ENCODE measurements around the genes DHX34 and KPTN.

DNA sequence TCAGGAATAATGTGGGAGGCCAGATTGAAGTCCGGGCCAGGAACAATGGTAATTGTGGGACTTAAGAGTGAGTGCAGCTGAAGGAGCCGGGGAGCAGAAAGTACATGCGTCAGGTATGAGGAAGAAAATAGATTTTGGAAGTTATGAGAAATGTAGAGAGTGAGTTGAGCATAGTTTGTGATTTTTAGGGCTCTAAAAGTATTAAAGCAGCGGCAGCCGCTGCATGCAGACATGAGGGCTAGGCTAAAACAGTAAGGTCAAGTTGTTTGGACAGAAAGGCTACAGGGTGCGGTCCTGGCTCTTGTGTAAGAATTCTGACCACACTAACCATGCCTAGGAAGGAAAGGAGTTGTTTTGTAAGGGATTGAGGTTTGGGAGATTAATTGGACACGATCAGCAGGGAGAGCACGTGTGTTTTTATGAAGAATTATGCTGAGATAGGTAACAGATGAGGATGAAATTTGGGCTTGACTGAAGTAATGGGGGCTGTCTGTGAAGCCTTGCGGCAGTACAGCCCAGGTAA lies 3.3 kb upstream of the TMEM160 start:
- RRBS, result no CpG with 5 or more reads among the region's 9 CpGs
CAGE:
- cytosol, long polyA plus RNA, result no peak
- long polyA plus RNA, result no peak
- nucleus, long polyA plus RNA, result no peak

DNA sequence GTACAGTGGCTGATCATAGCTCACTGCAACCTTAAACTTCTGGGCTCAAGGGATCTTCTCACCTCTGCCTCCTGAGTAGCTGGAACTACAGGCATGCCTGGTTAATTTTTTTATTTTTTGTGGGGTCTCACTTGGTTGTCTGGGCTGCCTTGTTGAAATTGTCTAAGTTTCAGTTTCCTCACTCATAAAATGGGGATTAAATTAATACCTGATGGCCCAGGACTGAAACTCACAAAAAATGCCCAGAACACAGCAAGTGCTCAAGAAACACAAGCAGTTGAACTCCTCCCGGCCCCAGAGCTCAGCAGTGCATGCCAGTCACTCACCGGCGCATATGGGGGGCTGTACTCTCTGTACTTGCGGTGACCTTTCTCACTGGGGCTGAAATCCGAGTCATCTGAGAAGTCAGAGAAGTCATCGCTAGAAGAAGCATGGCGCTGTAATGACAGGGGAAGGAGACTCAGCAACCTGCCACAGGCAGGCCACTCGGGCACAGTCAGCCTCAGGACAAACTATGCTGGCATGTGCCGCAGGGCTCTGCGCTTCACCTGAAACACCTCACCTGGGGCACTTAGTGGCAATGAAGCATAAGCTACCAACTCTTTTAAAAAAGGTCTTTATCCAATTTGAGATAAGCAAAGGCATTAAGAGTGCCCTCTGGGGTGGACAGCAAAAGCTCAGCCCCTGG lies 19.8 kb downstream of the ZC3H4 start:
- RRBS, result no CpG with 5 or more reads among the region's 10 CpGs
CAGE:
- cytosol, long polyA plus RNA, result no peak
- long polyA plus RNA, result no peak
- nucleus, long polyA plus RNA, result no peak

- RRBS, result no CpG with 5 or more reads among the region's 8 CpGs
CAGE:
- cytosol, long polyA plus RNA, result no peak
- long polyA plus RNA, result no peak
- nucleus, long polyA plus RNA, result no peak
Measured at GRCh38 chr19:47095756-47096068, 17.9 kb downstream of the ZC3H4 start.

GRCh38 chr19:47096069-47097274 lies 17.1 kb downstream of the ZC3H4 start:
- RRBS, result no CpG with 5 or more reads among the region's 23 CpGs
CAGE:
- cytosol, long polyA plus RNA, result no peak
- long polyA plus RNA, result no peak
- nucleus, long polyA plus RNA, result no peak

GRCh38 chr19:47110416-47110882 lies 3.1 kb downstream of the ZC3H4 start:
- RRBS, result no CpG with 5 or more reads among the region's 13 CpGs
CAGE:
- cytosol, long polyA plus RNA, result no peak
- long polyA plus RNA, result no peak
- nucleus, long polyA plus RNA, result no peak

GRCh38 chr19:47122266-47122894 lies 8.3 kb upstream of the SAE1 start:
- RRBS, result no CpG with 5 or more reads among the region's 5 CpGs
CAGE:
- cytosol, long polyA plus RNA, result no peak
- long polyA plus RNA, result no peak
- nucleus, long polyA plus RNA, result no peak

DNA sequence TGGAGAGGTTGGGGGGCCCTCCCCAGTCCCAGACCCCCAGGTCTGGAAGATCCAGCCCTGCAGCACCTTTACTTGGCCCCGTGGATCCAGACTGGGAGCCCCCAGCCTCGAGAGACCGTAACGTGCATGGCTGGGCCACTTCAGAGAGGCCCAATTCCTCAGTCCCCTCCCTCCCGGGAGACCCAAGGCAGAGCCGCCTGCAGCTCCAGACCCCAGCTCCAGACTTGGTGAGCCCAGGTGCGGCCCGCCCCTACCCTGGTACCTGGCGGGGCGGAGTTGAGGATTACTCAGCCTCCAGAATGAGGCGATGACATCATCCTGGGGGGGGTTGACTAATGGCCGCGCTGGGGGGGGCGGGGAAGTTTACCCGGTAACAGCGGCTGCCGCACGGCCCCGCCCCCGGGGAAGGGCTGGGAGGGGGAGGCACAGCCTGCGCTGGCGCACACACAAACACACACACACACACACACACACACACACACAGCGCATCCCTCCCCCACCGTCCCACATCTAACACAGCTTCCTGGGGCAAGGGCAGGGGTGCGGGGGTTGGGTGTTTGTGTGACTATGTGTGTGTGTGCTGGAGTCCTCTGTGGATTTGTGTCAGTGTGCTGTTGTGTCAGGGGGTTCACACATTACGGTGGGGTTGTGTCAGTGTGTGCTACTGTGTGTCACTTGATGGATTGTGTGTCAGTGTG lies 10.1 kb upstream of the BBC3 start:
- RRBS, result no CpG with 5 or more reads among the region's 26 CpGs
CAGE:
- cytosol, long polyA plus RNA, result no peak
- long polyA plus RNA, result no peak
- nucleus, long polyA plus RNA, result no peak

DNA sequence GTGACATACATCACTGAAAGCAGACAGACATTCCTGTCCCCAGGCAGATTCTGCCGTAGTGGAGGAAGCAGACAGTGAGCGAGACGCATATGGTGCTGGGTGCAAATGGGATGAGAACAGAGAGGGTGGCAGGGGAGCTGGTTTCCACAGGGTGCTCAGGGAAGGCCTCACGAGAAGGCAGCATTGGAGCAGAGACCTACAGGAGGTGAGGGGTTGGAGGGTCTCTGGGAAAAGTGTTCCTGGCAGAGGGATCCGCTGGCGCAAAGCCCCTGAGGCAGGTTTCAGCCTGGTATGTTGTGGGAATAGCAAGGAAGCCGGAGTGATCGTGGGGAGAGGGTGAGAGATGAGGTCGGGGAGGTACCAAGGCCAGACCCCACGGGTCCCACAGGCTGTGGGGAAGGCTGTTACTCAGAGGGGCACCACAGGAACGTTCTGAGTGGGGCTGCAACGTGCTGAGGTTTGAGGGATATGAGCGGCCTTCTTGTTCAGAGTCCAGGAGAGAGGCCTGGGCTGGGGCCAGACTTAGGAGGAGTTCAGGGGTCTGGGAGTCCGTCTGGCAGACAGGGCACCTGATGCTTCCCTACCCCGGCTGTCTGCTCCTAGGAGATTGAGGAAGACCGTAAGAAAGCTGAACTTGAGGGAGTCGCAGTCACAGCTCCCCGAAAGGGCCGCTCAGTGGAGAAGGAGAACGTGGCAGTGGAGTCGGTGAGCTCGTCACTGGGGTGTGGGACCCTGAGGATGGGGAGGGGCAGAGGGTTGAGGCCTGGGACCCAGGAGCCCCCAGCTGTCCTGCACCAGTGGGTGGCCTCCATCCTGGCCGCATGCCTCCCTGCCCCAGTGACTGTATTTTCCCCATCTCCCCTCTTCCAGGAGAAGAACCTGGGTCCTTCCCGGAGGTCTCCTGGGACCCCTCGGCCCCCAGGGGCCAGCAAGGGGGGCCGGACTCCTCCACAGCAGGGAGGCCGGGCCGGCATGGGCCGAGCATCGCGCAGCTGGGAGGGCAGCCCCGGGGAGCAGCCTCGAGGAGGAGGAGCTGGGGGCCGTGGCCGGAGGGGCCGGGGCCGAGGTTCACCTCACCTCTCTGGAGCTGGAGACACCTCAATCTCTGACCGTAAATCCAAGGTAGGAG lies 3.8 kb downstream of the CCDC9 start:
- RRBS, result 94% methylated on average over 11 of the region's 38 CpGs
CAGE:
- cytosol, long polyA plus RNA, result no peak
- long polyA plus RNA, result no peak
- nucleus, long polyA plus RNA, result no peak

DNA sequence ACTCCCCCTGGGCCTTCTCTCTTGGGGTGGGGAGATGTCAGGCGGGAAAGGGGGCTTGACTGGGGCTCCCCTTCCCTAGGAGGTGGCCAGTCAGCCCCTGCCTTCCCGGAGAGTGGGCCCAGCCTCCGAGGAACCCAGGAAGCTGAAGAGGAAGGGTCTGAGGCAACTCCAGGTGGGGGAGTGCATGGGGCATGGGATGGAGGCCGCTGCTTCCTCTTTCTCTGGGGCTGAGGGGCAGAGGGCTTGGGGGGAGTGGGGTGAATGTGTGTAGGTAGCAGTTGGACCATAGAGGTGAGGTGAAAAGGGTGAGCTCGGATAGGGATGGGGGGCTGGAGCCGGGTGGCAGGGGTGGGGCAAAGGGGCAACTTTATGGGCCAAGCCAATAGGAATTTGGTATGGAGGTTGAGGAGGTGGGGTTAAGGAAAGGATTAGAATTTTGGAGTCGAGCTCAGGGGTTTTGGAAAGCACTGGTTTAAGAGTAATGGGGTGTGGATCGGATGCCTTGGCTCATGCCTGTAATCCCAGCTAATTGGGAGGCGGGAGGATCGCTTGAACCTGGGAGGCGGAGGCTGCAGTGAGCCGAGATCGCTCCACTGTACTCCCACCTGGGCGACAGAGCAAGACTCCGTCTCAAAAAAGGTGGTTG lies 2.6 kb upstream of the INAFM1 start:
- RRBS, result no CpG with 5 or more reads among the region's 15 CpGs
CAGE:
- cytosol, long polyA plus RNA, result start-site peak on the plus strand centred at position 450 of the sequence, 22 bp wide, 10 reads
- long polyA plus RNA, result no peak
- nucleus, long polyA plus RNA, result no peak

- RRBS, result 11% methylated on average over 23 of the region's 59 CpGs
CAGE:
- cytosol, long polyA plus RNA, result no peak
- long polyA plus RNA, result no peak
- nucleus, long polyA plus RNA, result no peak
Measured at GRCh38 chr19:47275116-47276286, 816 bp downstream of the INAFM1 start.

DNA sequence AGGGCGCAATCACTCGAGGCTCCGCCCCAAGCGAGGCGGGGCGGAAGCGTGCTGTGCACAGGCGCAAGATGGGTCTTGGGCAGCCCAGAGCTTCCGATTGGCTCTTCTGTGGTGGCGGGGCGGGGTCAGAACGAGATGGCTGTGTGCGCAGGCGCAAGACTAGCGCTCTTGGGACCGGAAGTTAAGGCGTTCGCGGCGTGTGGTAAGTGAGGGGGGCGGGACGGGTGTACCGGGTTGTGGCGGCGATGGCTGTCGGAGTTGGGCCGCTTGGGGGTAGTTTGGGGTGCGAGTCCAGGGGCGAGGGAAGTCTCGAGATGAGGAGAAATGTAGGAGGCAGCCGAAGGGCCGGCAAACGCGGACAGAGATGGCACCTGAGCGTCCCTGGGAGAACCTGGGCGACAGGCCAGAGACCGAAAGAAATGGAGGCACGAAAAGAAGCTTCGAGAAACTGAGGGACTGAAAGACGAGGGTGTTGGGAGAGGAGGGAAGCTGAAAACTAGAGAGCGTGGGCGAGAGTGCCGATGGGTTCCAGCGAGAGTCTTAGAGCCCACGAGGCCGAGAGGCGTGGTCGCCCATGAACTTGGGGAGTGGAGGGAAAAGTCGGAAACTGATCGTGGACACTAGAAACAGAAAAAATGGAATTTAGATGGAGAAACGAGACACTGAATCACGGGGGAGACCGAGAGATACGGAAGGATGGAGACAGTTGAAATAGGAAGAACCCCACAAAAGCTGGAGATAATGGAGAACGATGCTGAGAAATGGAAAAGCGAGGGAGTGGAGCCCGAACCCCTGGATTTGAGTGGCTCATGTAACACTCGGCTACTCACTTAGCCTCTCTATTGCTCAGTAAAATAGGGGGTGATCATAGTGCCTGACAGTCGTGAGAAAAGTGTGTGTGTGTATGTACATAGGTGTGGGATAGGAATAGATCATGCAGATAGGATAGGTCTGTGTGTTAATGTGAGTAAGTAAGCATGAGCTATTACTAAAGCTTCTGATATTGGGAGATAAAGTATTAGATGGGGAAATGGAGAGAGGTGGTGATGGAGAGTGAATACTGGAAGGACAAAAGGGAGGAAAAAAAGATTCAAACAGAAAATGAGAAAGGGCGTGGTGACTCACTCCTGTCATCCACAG lies at the start of gene DHX34:
DHX34 (plus strand) TSS at position 165 of the 1,140 bp plus-strand sequence.
- RRBS, result 1% methylated on average over 8 of the region's 60 CpGs
CAGE:
- cytosol, long polyA plus RNA, result no peak
- long polyA plus RNA, result start-site peak on the plus strand centred at position 531 of the sequence, 678 bp wide, 371 and 324 reads in 2 replicates
- nucleus, long polyA plus RNA, result start-site peak on the plus strand centred at position 197 of the sequence, 11 bp wide, 253 reads; start-site peak on the plus strand centred at position 285 of the sequence, 39 bp wide, 67 reads; start-site peak on the plus strand centred at position 464 of the sequence, 141 bp wide, 48 reads; start-site peak on the plus strand centred at position 715 of the sequence, 132 bp wide, 31 reads

DNA sequence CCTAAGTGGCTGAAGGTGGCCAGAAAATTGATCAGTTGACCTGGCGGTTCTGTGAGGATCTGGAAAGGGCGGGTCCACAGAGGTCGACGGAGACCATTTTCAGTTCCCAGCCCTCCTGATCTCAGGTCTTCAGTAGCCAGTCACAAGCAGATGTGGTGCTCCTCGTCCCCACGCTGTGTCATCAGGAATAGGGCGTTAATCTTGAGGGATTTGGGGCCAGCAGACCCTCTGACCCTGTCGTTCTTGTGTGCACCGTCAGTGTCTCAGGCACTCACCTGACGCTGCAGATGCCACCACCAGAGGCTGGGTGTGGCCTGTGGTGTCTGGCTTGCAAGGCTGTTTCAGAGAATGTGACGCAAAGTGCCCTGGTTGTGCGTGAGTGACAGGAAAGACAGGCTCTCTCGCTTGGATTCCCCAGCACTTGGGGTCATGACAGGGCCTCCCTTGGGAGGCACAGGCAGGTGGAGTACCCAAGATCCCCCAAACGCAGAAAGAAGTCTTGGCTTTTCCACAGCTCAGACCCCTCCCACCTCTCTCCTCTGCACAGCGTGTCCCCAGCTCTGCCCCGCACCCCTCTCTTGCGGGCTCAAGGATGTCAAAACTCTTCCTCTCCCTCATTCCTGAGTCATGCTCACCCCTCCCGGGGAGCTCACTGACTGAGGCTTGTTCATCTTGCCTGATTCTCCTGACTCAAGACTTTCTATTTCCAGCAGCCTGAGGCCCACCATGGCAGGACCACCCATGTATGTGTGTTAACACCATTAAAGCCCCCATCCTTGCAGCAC lies 20.9 kb downstream of the DHX34 start:
- RRBS, result no CpG with 5 or more reads among the region's 18 CpGs
CAGE:
- cytosol, long polyA plus RNA, result no peak
- long polyA plus RNA, result no peak
- nucleus, long polyA plus RNA, result no peak

DNA sequence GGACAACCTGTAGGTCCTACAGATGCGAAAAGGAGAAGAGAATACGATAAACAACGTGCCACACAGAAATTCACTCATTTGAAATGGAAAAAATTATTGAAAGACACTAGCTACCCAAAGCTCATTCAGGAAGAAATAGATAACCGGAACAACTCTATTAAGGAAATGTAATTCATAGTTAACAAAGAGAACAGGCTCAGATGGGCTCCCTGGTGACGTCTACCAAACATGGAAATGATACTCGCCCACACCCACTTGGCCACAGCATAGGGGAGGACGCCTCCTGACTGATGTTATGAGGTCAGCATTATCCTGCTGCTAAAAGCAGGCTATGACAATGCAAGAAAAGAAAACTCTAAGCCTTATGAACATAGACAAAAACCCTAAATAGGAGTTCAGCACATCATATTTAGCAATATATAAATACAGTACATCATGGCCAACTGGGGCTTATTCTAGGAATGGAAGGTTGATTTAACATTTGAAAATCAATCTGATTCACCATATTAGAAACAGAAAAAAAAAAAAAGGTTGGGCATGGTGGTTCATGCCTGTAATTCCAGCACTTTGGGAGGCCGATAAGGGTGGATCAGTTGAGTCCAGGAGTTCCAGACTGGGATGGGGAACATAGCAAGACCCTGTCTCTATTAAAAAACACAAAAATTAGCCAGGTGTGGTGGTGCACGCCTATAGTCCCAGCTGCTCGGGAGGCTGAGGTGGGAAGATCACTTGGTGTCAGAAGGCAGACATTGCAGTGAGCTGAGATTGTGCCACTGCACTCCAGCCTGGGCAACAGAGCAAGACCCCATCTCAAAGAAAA lies 34.4 kb downstream of the DHX34 start:
- RRBS, result no CpG with 5 or more reads among the region's 10 CpGs
CAGE:
- cytosol, long polyA plus RNA, result no peak
- long polyA plus RNA, result no peak
- nucleus, long polyA plus RNA, result no peak

GRCh38 chr19:47427770-47428828 lies 8.8 kb upstream of the MEIS3 start:
- RRBS, result no CpG with 5 or more reads among the region's 31 CpGs
CAGE:
- cytosol, long polyA plus RNA, result start-site peak on the minus strand at chr19:47427837-47427918, 9 reads
- long polyA plus RNA, result no peak
- nucleus, long polyA plus RNA, result no peak

- RRBS, result 2% methylated on average over 10 of the region's 80 CpGs
CAGE:
- cytosol, long polyA plus RNA, result no peak
- long polyA plus RNA, result no peak
- nucleus, long polyA plus RNA, result no peak
Measured at GRCh38 chr19:47429760-47430849, 10.8 kb upstream of the MEIS3 start.

GRCh38 chr19:47445832-47446439 lies 25.8 kb downstream of the SLC8A2 start:
- RRBS, result no CpG with 5 or more reads among the region's 25 CpGs
CAGE:
- cytosol, long polyA plus RNA, result no peak
- long polyA plus RNA, result no peak
- nucleus, long polyA plus RNA, result no peak

DNA sequence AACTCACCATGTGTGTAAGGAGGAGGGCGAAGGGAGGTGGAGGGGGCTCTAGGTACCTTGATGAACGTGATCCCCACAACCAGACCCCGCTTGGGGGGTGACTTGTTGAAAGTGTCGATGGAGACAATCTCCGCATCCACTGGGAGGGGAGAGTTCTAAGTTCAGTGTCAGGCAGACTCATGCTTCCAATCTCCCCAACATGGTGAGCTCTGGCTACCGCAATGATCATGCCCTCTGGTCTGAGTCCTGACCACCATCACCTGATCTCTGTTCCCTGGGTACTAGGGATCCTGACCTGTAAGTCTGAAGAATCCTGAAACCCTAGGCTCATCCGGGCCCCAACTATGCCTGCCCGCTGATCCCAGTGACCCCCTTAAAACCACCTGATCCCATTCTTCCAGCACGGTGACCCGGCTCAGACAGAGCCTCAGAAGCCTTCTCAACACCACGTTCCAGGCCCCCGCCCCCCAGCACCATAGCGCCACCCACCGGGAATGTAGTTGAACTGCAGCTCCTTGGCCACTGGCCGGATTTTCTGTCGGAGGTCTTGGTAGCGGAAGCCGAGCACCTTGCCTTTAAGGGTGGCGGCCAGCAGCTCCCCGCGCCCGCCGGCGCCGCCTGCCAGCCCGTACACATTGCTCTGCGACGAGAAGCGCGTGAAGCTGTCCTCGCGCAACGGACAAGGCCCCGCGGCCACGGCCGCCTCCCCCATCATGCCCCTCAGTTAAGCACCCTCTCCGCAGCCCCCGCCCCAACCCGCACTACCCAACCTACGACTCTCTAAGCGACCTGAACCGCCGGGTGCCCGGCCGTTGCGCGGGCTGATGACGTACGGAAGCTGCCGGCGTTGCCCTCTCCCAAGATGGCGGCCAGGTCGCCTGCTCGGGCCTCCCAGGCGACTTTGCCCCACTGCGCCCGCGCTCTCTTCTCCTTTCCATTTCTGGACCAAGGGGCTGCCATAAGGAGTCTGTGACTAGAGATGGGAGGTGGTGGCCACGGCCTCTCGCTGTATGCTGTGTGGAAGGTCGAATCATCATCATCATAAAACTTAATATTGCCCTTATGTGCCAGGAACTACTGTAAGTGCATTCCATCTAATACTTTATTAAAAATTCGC lies at the start of gene KPTN:
KPTN (minus strand) TSS at position 774 of the 1,117 bp plus-strand sequence.
- RRBS, result 11% methylated on average over 21 of the region's 63 CpGs
CAGE:
- cytosol, long polyA plus RNA, result start-site peak on the minus strand centred at position 755 of the sequence, 40 bp wide, 588 reads; start-site peak on the plus strand centred at position 926 of the sequence, 75 bp wide, 18 reads
- long polyA plus RNA, result start-site peak on the minus strand centred at position 757 of the sequence, 62 bp wide, 536 and 409 reads in 2 replicates
- nucleus, long polyA plus RNA, result start-site peak on the minus strand centred at position 763 of the sequence, 57 bp wide, 487 reads

DNA sequence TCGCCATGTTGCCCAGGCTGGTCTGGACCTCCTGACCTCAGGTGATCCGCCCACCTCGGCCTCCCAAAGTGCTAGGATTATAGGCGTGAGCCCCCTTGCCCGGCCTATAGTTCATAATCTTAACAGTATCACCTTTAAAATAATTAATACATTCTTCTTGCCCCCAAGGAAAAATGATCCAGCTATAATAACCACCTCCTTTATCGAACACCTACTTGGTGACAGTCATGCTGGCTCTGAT lies 796 bp upstream of the KPTN start:
- RRBS, result no CpG with 5 or more reads among the region's 6 CpGs
CAGE:
- cytosol, long polyA plus RNA, result no peak
- long polyA plus RNA, result no peak
- nucleus, long polyA plus RNA, result no peak

GRCh38 chr19:47600043-47600509 lies 8.9 kb upstream of the BICRA start:
- RRBS, result 0% methylated on average over 3 of the region's 34 CpGs
CAGE:
- cytosol, long polyA plus RNA, result no peak
- long polyA plus RNA, result no peak
- nucleus, long polyA plus RNA, result no peak

- RRBS, result no CpG with 5 or more reads among the region's 8 CpGs
CAGE:
- cytosol, long polyA plus RNA, result no peak
- long polyA plus RNA, result no peak
- nucleus, long polyA plus RNA, result no peak
Measured at GRCh38 chr19:47601422-47601988, 7.4 kb upstream of the BICRA start.

Data from H1 (cell line).